H1 (cell line): ENCODE data around the gene ANKRD16.

DNA sequence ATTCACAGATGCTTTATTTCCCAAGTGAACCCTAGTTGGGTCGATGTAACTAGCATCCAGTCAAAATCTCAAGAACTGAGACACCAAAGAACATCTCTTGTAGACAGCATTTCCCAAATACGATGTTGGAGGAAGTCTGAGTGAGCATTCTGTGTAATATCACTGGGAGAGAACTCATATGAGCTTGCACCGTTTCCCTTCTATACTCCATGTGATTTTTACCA, 1.6 kb downstream of the AKR1C3 start:
- RRBS = no CpG with 5 or more reads among the region's 3 CpGs
CAGE:
- cytosol, long polyA plus RNA = no peak
- long polyA plus RNA = no peak
- nucleus, long polyA plus RNA = no peak

DNA sequence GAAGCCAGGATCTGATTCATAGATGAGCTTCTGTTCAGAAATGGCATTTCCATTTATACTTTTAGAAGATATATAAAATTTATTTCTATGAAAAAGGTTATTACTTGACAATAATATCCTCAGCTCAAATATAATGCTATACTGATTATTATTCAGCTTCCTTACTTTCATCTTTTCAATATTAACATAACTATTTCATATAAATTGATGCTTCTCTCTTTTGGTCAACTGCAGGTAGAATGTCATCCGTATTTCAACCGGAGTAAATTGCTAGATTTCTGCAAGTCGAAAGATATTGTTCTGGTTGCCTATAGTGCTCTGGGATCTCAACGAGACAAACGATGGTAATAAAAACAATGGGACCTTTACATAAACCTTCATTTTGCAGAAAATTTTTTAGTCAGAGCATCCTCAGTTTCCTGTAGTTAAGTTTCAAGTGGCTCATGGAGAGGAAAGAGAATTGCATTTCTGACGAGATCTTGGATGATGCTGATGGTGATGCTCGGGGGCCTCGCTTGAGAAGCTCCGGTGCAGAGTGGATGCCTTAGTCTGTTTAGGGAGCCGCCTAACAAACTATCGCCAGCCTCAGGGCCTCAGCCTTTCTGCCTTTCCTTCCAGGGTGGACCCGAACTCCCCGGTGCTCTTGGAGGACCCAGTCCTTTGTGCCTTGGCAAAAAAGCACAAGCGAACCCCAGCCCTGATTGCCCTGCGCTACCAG, 7.8 kb downstream of the AKR1C3 start:
- RRBS = no CpG with 5 or more reads among the region's 15 CpGs
CAGE:
- cytosol, long polyA plus RNA = no peak
- long polyA plus RNA = no peak
- nucleus, long polyA plus RNA = no peak

- RRBS = no CpG with 5 or more reads among the region's 5 CpGs
CAGE:
- cytosol, long polyA plus RNA = no peak
- long polyA plus RNA = no peak
- nucleus, long polyA plus RNA = no peak
Measured at GRCh38 chr10:5297212-5297957, 67.4 kb upstream of the UCN3 start.

- RRBS = no CpG with 5 or more reads among the region's 11 CpGs
CAGE:
- cytosol, long polyA plus RNA = no peak
- long polyA plus RNA = no peak
- nucleus, long polyA plus RNA = no peak
Measured at GRCh38 chr10:5479347-5479943, 19.9 kb downstream of the CALML5 start.

GRCh38 chr10:5547549-5548900, 23.3 kb downstream of the CALML3 start:
- RRBS = 85% methylated on average over 1 of the region's 23 CpGs
CAGE:
- cytosol, long polyA plus RNA = no peak
- long polyA plus RNA = no peak
- nucleus, long polyA plus RNA = no peak

- RRBS = 97% methylated on average over 3 of the region's 27 CpGs
CAGE:
- cytosol, long polyA plus RNA = no peak
- long polyA plus RNA = no peak
- nucleus, long polyA plus RNA = no peak
Measured at GRCh38 chr10:5639247-5640369, 26.8 kb downstream of the ASB13 start.

- RRBS = 95% methylated on average over 4 of the region's 17 CpGs
CAGE:
- cytosol, long polyA plus RNA = no peak
- long polyA plus RNA = no peak
- nucleus, long polyA plus RNA = no peak
Measured at GRCh38 chr10:5640370-5640904, 26.0 kb downstream of the ASB13 start.

- RRBS = no CpG with 5 or more reads among the region's 19 CpGs
CAGE:
- cytosol, long polyA plus RNA = no peak
- long polyA plus RNA = no peak
- nucleus, long polyA plus RNA = no peak
Measured at GRCh38 chr10:5659780-5660662, 6.4 kb downstream of the ASB13 start.

DNA sequence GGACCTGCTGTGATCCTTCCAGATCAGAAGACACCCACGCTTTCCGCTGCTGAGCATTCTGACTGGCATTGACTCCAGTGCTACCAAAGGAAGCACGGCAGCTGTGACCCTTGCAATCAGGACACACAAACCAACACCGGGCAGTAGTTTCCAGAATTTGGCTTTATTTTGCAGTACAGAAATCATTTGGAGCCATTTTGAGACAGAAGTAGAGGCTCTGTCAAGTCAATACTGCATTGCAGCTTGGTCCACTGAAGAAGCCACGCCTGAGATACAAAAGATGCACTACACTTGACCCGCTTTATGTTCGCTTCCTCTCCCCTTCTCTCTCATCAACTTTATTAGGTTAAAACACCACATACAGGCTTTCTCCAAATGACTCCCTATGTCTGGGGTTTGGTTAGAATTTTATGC, 48.1 kb downstream of the GDI2 start:
- RRBS = no CpG with 5 or more reads among the region's 7 CpGs
CAGE:
- cytosol, long polyA plus RNA = no peak
- long polyA plus RNA = no peak
- nucleus, long polyA plus RNA = start-site peak on the minus strand centred at position 297 of the sequence, 6 bp wide, 32 reads

DNA sequence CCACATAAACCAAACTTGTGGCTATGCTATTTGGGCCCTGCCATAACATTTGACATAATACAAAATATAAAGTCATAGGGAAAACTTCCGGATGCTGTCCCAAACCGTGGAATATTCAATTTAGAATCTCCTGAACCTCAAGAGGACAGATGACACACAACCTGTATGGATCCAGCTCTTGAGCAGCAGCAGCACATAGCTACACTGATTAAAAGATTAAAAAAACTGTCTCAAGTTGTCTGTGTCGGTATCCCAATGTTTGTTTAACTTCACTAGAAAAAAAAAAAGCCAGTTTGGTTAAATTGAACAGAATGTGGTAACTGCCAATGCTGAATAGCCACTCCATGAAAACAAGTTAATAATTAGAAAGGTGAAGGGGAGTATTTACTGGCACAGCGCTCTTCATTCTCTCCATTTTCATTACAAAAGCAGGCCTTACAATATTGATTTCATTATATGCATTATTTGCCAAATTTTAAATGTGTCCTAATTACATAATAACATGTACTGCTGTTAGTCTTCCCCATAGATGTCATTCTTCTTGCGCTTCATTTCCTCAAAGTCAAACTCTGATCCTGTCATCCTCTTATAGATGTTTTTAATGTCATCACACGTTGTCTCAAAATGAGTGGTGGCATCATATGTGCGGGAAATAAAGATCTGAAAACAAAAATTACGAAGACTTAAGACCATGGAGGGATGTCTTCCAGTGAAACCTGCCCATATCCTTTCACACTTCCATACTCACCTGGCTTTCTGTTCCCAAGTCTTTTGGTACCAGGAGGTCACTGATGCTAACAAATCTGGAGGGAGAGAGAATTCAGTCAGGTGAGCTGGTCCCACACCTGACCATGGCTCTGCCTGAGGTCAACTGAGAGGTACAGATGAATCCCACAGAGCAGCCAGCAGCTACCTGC, 47.5 kb downstream of the GDI2 start:
- RRBS = no CpG with 5 or more reads among the region's 8 CpGs
CAGE:
- cytosol, long polyA plus RNA = no peak
- long polyA plus RNA = no peak
- nucleus, long polyA plus RNA = start-site peak on the minus strand centred at position 364 of the sequence, 82 bp wide, 45 reads; start-site peak on the minus strand centred at position 527 of the sequence, 9 bp wide, 29 reads

DNA sequence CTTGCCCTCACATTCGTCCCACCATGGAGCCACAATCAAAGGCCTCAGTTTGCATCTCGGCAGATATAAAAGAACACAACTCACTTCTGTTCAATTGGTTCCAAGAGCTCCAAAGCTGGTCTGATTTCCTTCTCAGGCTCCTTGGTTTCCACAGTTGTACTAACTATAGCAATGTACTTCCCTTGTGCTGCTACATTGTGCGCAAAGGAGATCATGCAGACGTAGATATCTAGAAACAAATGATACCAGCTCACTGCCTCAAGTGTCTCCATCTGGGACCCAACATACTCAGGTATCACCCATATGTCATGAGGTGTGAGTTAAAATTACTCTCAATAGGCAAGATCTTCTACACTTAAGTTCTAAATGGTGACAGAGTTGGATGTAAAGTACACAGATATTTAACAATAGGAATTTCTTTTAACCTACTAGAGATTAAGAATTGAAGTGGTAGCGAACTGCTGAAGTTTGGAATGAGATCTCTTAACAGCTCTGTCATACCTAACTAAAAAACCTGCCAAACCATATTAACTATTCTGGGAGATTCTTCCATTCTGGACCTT, 46.7 kb downstream of the GDI2 start:
- RRBS = no CpG with 5 or more reads among the region's 5 CpGs
CAGE:
- cytosol, long polyA plus RNA = no peak
- long polyA plus RNA = no peak
- nucleus, long polyA plus RNA = no peak

GRCh38 chr10:5809439-5810007, 3.7 kb downstream of the GDI2 start:
- RRBS = no CpG with 5 or more reads among the region's 4 CpGs
CAGE:
- cytosol, long polyA plus RNA = no peak
- long polyA plus RNA = no peak
- nucleus, long polyA plus RNA = no peak

DNA sequence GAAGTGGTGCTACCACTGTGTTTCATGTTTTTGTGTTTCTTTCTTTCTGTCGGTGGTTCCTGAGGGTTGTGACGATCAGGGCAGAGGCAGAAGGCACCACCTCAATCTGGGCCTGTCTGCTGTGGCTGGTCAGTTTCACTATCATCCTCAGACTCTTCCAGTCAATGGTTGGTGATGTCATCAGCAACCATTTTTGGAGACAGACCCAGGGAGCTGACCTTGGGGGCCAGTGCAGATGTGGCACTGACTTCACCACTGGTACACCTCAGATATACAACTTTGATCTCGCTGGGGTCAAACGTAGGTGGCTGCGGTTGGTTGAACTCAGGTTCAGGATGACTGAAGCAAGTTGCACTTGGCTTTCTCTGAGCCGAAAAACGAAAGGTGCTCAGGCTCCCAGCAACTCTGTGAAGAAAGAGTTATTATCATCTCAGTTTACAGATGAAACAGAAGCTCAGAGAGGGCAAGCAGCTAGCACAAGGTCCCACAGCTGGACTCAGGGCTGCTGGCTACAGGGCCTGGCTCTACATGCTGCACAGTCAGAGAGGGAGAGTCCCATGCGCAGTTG, 27.3 kb downstream of the ANKRD16 start:
- RRBS = no CpG with 5 or more reads among the region's 8 CpGs
CAGE:
- cytosol, long polyA plus RNA = no peak
- long polyA plus RNA = no peak
- nucleus, long polyA plus RNA = no peak

DNA sequence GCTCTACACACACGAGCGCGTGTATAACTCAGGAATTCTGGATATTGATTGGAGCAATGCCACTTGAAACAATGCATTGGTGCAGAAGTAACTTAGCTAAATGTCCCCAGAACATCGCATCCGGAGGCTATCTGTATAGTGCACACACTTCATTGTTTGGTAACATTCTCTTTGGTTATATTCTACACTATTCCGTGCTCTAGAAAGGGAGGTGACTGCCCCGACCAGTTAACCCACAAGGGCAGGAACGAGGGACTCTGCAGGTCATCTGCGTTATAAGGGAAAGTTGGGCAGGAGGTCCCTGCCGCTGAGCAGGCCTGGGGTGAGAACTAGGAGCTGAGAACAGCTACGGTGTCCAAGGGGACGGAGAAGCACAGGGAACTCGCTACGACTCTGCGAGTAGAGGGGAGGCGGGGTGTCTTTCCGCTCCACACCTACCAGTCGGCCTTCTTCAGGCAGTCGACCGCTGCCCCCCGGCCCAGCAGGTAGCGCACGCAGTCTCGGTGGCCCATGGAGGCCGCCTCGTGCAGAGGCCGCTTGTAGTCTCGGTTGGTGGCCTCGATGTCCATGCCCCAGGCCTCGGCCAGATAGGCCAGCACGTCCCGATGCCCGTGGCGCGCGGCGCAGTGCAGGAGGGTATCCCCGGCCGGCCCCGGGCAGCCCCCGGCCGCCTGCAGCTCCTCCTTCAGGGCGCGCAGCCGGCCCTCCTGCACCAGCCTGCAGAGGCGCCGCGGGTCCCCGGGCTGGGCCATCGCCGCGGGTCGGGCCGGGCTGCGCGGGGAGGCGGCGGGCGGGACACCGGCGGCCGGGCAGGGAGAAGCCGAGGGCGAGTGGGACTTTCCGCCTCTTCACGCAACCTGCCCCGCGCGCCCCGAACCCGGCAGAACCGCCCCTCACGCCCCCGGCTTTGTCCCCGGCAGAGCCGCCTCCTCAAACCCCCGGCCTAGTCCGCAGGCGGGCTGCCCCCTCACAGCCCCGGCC, 800 bp downstream of the ANKRD16 start:
- RRBS = 1% methylated on average over 18 of the region's 80 CpGs
CAGE:
- cytosol, long polyA plus RNA = no peak
- long polyA plus RNA = no peak
- nucleus, long polyA plus RNA = no peak

GRCh38 chr10:5889584-5890406, at the start of gene ANKRD16:
ANKRD16 (minus strand) TSS chr10:5889893.
- RRBS = under 1% methylated on average over 47 of the region's 111 CpGs
CAGE:
- cytosol, long polyA plus RNA = start-site peak on the minus strand at chr10:5889832-5889876, 85 reads; start-site peak on the plus strand at chr10:5890251-5890261, 192 reads
- long polyA plus RNA = start-site peak on the plus strand at chr10:5890241-5890286, 250 and 152 reads in 2 replicates
- nucleus, long polyA plus RNA = start-site peak on the plus strand at chr10:5890214-5890271, 204 reads

- RRBS = no CpG with 5 or more reads among the region's 8 CpGs
CAGE:
- cytosol, long polyA plus RNA = no peak
- long polyA plus RNA = no peak
- nucleus, long polyA plus RNA = no peak
Measured at GRCh38 chr10:5941565-5941891, 35.8 kb downstream of the IL15RA start.

DNA sequence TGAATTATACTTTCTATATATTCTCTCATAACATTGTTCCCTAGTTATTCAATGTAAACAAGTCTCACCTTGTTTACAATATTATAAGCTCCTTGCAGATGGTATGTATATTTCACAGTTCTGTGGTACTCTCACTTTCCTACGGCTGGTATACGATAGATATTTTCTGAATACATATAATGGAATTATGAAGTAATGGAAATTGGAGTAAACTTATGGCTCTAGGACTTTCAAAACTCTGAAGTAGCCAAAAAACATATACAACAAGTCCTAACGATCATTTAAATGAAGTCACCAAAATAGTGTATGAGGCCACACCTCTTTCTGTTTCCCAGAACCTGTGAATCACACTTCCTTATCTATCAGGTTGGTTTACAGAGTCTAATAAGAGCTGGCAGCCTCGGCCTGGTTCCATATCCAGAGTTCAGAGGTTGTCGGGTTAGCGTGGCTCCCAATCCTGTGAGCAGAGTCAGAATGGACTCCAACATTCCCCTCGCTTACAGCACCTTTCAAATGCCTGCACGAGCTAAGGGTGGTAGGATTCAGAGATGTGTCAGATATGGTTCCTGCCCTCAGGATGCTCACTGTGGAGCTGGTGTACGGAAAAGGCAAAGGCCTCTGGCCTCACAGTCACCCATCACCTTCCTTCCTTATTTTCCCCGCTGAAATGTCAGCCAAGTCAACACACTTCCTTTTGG, 6.1 kb downstream of the IL15RA start:
- RRBS = no CpG with 5 or more reads among the region's 10 CpGs
CAGE:
- cytosol, long polyA plus RNA = no peak
- long polyA plus RNA = no peak
- nucleus, long polyA plus RNA = no peak

DNA sequence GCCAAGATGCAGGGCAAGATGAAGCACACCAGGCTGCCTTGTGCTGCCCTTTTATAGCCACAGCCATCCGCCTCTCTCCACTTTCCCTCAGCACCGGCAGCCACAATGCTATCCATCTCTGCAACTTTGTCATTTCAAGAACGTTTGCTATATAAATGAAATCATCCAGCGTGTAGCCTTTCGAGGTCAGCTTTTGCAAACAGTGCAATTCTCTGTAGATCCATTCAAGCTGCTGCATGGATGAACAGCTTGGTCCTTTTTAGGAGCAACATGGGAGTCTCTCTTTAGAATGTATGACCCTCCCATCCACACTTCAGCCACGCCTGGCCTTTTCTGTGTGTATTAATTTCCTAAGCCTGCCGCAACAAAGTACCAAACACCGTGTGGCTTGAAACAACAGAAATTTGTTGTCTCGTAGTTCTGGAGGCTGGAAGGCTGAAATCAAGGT, 6.5 kb upstream of the IL15RA start:
- RRBS = no CpG with 5 or more reads among the region's 9 CpGs
CAGE:
- cytosol, long polyA plus RNA = no peak
- long polyA plus RNA = no peak
- nucleus, long polyA plus RNA = no peak

GRCh38 chr10:6083563-6084062, 5.2 kb upstream of the RBM17 start:
- RRBS = no CpG with 5 or more reads among the region's 11 CpGs
CAGE:
- cytosol, long polyA plus RNA = no peak
- long polyA plus RNA = no peak
- nucleus, long polyA plus RNA = no peak

GRCh38 chr10:6088307-6088897, 432 bp upstream of the RBM17 start:
- RRBS = no CpG with 5 or more reads among the region's 22 CpGs
CAGE:
- cytosol, long polyA plus RNA = no peak
- long polyA plus RNA = no peak
- nucleus, long polyA plus RNA = no peak